Diencephalon (tissue), 2 donors: ENCODE data around the genes CTPS2 and CDKL5.

- RAMPAGE, long total RNA = no peak
Measured at GRCh38 chrX:15805675-15806365, 15.5 kb downstream of the ZRSR2 start.

DNA sequence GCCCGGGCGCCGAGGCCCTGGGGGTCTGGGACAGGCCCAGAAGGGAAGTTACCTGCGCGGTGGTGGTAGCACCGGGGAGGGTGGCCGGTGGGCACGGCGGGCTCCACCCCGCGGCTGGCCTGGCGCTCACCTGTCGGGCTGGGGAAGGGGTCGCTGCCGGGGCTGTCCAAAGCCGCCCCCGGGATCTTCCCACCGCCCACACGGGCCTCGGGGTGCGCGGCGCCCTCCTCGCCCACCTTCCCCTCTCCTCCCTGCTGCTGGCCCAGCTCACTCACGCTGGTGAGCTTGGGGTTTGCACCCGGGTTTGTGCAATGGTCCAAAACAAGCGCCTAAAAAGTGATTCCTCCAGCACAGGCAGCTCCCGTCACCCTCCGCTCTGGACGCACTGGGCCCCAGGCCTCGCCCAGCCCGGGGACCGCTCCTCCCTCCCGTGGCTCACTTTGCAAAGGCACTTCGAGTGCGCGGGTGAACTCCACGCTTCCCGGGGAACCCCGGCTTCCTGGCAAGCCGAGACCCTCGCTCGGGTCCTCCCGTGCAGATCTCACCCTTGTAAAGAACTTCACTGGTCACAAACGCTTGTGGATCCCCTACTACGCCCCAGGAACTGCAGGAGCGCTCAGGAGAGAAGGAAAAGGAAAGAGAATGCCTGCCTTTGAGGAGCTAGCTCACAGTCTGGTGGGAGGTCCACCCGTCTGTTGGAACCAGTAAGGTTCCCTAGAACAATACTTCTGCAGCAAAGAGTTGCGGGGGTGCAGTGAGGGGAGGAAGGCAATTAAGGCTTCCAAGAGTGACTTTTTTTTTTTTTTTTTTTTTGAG lies at the start of gene CTPS2:
CTPS2 (minus strand) TSS at position 387 of the 816 bp plus-strand sequence.
- RAMPAGE, long total RNA = no peak

DNA sequence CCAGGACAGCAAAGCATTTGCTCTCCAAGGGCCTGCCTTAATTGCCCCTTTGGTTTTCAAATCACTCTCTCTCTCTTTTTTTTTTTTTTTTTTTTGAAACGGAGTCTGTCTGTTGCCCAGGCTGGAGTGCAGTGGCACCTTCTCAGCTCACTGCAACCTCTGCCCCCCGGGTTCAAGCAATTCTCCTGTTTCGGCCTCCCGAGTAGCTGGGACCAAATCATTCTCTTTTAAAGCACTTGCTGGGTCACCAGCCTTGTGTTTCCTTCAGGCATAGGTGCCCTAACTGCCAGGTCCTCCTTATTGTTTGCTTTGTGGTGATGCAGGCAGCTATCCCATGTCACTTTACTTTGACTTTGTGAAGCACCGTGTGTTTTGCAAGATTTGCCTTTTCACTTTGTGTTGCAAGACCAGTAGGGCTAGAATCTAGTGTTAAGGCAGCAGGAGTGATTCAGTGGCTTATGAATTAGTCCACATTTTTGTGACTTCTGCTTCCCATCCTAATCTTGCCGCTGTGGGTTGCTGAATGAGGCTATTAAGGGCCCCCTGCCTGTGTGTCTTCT lies 20.1 kb downstream of the SYAP1 start:
- RAMPAGE, long total RNA = no peak

- RAMPAGE, long total RNA = no peak
Measured at GRCh38 chrX:17547975-17548690, 173.1 kb downstream of the NHS start.

DNA sequence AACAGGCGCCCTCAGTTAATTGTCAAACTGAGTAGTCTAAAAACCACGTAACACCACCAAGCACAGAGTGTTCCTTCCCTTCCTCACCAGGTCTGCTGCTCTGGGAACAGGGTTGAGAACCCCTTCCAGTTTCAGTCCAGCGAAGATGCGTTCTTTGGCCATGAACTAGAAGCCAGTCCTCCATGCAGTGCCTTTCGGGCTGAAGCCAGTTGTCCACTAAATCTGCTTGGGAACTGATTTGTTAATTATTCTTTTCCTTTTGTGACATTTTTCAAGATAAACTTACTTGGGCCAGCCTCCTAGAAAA lies 150.1 kb upstream of the SCML1 start:
- RAMPAGE, long total RNA = no peak

DNA sequence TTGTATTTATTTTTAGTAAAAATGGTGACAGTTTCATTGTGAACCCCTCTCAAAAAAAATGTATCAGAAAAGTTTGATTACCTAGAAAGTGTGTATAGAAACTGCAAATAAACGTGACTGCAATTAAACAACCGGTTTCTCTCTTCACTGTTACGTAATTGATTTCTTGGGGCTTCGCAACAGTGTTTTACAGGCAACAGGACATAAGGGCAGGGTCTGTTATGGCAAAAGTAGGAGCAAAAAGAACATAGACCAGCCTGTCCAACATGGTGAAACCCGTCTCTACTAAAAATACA lies 1.5 kb upstream of the SCML1 start:
- RAMPAGE, long total RNA = no peak

DNA sequence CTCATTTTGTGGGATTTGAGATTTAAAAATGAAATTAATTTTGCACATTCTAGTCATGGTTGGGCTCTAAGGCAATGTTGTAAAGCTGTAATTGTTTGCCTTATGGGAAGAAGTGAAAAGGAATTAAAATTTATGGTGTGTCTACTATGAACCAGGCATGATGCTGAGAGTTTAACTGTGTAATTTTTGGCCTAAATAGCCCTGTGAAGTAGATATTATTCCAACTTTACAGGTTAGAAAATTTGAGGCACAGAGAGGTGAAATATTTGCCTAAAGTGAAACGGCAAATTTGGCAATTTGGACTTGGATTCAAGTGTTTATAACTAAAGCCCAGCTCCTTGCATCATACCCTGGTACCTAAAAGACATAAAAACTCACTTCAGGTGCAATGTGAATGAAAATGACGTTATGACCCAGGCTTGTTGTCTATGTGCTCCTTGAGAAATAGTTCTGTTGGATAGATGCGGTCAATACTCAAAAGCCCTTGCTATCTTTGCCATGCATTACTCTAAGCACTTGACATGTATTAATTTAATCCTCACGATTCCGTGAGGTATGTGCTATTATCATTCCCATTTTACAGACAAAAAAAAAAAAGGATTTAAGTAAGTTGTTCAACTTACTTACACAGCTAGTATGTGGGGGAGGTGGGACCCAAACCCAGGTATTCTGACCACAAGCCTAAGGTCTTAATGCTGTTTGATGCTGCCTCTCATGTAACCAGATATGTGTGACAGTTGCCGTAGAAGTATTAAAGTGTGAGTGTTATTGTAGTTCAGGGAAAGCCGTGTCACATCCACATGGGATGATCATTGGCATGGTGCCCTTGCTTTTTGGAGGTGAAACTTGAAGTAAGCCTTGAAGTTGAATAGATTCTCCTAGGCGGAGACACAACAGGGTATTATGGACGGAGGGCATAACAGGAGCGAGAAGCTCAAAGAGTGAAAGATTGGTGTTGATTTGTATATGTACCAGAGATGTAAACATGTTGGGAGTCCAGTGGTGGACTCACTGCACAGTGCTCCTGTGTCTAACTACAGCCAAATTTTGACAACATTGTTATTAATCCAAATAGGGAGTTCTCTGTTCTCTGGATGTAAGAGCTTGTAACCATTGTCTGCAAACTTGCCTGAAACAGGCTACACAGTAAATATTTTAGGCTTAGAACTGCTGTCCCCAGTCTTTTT lies 3.0 kb downstream of the SCML1 start:
- RAMPAGE, long total RNA = no peak

GRCh38 chrX:18026014-18026629 lies 165.0 kb upstream of the RAI2 start:
- RAMPAGE, long total RNA = no peak

GRCh38 chrX:18237099-18237432 lies 16.4 kb upstream of the BEND2 start:
- RAMPAGE, long total RNA = no peak

GRCh38 chrX:18353881-18354198 lies 648 bp downstream of the SCML2 start:
- RAMPAGE, long total RNA = no peak

- RAMPAGE, long total RNA = start-site peak on the plus strand at chrX:18425603-18425654, 465 and 43 reads in 2 replicates
Measured at GRCh38 chrX:18425477-18426466, at the start of gene CDKL5. Gene CDKL5, plus strand, starts transcription at chrX:18425608.

DNA sequence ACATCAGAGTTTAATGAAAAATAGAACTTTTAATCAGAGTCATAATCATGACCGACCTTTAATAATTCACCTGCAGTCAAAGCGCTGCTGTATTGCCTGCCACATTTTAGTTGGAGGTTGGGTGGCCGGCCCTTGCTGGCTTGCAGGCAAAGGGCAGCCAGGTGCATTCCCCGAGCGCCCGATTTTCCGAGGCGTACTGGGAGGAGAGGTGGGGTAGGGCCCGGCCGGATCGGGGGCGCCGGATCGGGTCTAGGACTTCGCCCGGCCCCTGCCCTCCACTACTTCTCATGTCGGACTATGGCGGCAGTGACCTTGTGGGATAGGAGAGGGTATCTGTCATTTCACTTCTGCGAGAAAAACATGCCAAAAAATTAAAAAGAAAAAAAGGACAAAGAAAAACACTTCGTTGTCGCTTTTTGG lies 2.5 kb upstream of the RS1 start:
- RAMPAGE, long total RNA = no peak

DNA sequence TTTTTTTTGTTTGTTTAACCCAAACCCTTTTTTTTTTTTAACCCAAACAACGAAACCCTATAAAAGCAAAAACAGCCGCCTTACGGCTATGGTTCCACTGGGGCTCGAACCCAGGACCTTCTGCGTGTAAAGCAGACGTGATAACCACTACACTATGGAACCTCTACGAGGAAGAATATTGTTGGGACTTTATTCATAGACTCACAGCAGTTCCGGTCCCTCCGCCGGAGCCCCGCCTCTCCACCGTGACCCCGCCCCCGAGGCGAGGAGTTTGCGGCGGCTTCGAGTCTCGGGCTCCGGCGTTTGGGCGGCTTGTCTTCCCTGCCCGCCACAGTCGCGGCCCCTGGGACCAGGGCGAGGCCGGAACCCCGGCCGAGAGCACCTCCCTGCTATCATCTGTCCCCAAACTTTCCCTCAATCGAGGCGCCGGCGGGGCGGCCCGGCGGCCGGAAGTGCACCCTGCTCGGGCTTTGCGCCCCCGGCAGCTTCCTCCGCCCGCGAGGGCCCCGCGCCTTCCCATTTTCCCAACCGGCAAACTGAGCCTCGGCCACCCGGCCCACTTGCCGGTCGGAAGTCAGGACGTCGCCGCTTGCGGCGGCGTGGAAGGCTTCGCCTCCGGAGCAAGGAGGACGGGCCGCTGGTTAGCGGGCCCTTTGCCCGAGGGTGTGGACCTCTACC lies 3.1 kb upstream of the RS1 start:
- RAMPAGE, long total RNA = no peak

- RAMPAGE, long total RNA = no peak
Measured at GRCh38 chrX:19142549-19142753, 20.2 kb upstream of the ADGRG2 start.

DNA sequence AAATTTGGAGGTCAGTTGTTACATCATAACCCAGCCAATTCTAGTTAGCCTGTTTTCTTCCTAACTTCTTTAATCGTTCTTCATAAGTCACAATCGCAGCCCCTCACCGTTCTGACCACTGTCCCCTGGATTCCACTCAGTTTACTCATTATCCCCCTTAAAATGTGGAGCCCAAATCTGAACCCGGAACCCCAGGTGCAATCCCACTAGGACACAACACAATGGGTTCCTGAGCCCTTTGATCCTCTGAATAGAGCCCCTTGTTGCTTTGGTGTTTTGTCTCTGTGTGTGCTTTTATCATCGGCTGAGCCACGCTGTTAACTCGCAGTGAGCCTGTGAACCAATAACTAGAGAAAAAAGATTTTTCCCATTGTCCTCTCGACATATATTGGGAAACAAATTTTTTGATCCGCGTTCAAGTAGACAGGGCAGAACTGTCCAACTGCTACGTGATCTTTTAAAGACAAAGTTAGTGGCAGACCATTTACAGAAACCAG lies 661 bp upstream of the PDHA1 start:
- RAMPAGE, long total RNA = no peak

GRCh38 chrX:19360773-19361479 lies 17.2 kb downstream of the PDHA1 start:
- RAMPAGE, long total RNA = no peak

GRCh38 chrX:19751840-19752427 lies 135.5 kb downstream of the SH3KBP1 start:
- RAMPAGE, long total RNA = no peak

DNA sequence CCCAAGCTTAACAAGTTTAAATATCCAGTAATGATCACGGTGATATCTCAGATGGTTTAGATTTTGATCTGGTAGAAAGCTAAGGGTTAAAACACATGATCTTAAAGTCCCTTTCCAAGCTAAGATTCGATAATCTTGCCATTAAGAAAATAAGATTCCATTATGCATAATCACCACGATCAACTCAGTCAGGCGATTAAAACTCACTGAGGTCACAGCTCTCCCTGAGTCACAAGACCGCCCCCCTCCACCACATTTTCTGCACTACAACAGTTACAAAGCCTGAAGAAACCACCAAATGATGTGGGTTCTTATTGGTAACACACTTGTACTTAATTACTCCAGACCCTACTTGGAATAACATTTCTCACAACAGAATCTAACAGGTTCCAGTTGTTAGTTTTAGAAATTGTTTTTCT lies 62.8 kb downstream of the SH3KBP1 start:
- RAMPAGE, long total RNA = no peak

DNA sequence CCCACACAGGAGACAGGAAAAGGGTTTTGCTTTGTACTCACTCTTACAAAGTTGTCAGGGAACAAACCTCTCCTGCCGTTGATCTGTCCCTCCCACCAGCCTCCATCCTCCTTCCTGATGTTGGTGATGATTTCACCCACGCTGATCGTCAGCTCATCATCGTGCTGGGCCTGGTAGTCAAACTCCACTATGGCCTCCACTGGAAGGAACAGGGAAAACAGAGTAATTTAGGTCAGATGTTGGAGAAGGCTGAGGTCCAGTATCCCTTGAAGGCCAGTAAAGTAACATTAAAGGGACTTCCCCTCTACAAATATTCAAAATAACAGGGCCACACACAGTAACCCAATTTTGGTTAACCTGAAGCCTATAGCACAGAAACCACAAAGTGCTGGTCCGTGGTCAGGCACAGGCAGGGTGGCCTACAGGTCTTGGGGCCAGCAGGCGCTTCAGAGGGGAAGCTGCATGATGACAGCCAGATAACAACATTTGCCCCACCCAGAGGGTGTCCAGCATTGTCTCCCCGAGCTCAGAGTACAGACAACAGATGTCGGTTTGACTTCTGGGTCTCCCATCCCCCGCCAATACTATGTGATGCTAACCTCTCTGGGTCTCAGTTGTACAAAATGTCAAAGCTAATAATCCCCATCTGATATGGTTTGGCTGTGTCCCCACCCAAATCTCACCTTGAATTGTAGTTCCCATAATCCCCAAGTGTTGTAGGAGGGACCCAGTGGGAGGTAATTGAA lies 51.1 kb downstream of the SH3KBP1 start:
- RAMPAGE, long total RNA = no peak

GRCh38 chrX:19846754-19847304 lies 40.6 kb downstream of the SH3KBP1 start:
- RAMPAGE, long total RNA = no peak